Aorta (tissue), 1 donor: ENCODE measurements around the genes SSH3 and GPR152.

DNA sequence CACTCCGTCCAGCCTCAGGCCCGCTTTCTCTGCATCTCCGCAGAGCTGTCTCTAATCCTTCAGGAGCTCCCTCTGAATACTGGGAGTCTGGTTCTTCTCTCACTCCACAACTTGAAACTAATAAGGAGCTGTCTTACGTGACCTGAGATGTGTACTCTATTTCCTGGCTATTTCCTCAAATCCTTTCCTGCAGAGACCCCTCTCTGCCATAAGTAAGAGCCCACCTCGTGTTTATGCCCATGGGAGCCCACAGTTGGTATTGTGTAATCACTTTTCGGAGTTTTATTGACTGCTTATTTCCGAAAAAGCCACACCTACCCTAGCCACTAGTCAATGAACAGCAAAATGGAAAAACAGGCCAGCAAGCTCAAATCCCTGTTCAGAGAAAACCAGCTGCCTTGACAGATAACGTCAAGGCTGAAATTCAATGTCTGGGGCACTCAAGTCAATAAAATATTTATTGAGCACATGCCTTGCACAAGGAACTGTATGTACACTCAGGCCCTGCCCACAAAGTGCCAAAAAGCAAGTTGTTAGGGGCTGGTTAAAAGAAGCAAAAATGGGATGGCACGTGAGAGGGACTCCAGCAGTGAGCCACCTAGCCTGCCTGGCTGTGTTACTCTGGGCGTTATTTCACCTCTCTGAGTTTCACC is 4.8 kb downstream of the PC start:
- PRO-cap: no peak

GRCh38 chr11:67006366-67006885 is 16.5 kb upstream of the SYT12 start:
- PRO-cap: no peak

DNA sequence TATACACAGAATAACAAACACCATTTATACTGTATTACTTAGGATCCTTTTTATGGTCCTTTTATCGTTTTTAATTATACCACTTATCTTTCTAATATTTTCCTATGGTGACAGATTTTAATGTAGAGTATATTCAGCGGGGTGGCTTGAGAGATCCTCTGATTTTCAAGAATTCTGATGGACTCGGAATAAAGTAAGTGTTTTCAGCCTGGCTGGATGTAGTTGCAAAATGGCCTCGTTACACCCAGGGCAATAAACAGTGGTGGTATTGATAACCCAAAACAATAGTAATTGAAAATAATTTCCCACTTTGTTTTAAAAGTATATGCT is 62.1 kb downstream of the KDM2A start:
- PRO-cap: no peak

DNA sequence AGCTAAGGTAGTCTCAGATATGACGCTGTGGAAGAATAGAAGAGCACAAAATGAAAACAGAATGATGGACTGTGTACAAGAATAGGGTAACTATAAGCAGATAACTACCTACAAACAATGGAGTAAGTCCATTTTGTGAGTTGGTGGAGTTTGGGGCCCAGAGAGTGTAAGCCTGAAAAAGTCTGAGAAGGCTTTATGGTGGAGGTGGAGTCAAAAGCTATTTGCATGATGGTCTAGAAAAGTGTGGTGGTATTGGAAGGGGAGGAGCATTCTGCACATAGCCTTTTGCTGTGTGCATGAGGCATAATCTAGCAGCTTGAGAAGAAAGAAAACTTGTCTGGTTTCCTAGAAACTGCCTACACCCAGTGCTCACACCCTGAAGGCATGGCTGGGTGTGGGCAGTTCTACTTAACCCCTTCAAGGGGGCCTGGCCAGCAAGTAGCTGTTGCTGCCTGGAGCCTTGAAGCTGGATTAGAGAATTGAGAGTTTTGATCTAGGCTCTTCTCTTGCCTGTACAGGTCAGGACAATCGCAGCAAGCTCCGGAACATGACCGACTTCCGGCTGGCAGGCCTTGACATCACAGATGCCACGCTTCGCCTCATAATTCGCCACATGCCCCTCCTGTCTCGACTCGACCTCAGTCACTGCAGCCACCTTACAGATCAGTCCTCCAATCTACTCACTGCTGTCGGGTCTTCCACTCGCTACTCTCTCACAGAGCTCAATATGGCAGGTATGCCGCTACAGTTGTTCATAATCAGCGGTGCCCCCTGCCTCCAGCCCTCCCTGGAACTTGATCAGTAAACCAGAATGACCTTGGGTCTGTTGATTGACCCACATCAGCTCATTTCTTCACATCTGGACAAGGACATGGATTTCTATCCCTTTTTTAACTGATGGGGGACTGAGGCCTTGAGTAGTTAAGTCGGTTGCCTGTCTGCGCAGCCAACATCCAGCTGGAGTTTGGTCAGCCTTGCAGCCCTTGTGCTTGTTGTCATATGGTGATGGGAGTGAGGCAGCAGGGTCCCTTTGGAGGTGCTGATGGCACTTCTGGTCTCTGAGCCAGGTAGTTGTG is 12.2 kb upstream of the GRK2 start:
- PRO-cap: no peak

GRCh38 chr11:67278975-67279674 is 10.0 kb upstream of the ANKRD13D start:
- PRO-cap: no peak

DNA sequence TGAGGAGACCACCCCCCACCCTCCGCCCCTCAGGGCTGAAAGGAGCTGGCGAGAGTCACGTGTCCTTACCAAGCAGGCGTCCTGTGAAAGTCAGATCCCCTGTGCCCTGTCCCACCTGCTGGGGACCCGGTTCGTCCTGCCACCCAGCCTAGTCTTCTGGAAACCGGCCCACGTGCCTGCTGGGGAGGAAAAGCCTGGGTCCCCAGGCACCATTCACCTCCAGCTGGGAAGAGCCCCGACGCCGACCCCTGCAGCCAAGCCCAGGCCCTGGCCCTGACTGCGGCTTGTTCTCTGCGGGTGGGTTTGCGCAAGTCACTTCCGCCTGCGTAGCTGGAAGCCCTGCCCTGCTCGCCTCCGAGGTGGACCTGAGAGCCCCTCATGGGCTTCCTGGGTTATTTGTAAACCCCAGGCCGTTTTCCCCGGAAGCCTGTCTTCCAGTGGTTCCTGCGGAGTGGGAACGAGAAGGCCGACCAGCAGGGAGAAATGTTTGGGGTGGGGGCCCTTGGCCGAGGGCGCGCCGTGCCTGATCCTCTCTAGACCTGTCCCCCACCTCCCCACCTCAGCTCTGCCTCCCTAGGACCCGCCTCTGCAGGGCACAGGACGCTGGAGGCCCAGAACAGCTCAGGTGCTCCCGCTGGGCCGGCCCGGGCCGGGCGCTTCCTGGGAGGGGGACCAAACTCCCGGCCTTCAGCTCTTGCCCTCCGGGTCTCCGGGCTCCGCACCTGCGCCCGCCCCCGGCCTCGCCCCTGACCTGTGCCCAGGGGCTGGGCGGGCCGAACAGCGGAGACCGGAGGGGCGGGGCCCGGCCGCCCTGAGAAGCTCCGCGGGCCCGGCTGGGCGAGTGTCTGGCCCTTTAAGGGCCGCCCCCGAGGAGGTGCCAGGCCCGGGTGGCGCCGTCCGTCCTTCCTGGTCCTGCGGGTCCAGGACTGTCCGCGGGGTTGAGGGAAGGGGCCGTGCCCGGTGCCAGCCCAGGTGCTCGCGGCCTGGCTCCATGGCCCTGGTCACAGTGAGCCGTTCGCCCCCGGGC is at the start of gene SSH3:
Gene SSH3 (plus strand): TSS at position 896 of the 1,027 bp plus-strand sequence.
- PRO-cap: bidirectional peak, plus-strand start at position 934 of the sequence, minus-strand start at position 748 of the sequence

DNA sequence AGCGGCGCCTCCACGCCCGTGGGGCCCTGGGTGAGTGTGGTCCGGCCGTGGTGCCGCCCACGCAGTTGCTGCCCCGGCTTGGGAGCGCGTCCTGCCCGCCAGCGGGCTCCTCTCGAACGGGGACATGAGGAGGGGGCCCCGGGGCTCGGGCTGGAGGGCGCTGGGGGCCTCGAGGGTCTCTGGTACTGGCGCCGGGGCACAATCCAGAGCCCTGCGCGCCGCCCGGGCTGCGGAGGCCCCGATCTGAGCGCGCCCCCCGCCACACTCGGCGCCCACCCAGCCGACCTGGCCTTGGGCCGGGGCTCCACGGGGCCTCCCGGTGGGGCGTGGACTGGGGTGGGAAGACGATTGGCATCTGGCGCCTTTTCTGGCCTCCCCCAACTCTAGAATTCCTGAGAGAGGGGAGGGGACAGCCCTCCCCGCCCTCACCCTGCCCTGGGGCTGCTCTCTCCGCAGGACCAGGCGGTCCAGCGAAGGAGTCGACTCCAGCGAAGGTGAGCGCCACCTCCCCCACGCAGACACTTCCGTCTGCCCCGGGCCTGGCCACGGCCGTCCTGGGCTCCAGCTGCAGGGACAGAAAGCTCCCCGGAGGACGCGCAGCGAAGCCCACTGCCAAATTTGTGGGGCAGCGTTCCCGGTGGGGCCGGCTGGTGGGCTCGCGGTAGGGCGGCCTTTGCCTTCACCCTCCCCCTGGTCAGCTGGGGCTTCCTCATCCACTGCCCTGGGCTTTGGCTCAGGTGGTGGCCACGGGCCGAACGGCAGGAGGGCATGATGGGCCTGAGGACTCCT is 526 bp downstream of the SSH3 start:
- PRO-cap: no peak

GRCh38 chr11:67345861-67346986 is 7.1 kb downstream of the POLD4 start:
- PRO-cap: no peak

DNA sequence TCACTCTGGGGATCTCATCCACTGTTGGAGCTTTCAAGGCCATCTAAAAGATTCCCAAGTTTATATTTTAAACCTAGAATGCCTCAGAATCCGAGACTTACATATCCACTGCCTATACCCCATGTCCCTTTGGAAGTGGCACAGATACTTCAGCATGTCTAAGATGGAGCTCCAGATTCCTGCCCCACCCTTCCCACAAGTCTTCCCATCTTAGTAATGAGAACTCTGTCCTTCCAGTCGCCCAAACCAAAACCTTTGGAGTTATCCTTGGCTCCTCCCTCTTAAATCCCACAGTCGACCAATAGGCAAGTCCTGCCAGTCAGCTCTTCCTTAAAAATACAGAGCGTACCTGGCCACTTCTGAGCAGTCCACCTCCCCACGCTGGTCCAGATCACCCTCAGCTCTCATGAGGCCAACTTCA is 4.3 kb downstream of the POLD4 start:
- PRO-cap: no peak

DNA sequence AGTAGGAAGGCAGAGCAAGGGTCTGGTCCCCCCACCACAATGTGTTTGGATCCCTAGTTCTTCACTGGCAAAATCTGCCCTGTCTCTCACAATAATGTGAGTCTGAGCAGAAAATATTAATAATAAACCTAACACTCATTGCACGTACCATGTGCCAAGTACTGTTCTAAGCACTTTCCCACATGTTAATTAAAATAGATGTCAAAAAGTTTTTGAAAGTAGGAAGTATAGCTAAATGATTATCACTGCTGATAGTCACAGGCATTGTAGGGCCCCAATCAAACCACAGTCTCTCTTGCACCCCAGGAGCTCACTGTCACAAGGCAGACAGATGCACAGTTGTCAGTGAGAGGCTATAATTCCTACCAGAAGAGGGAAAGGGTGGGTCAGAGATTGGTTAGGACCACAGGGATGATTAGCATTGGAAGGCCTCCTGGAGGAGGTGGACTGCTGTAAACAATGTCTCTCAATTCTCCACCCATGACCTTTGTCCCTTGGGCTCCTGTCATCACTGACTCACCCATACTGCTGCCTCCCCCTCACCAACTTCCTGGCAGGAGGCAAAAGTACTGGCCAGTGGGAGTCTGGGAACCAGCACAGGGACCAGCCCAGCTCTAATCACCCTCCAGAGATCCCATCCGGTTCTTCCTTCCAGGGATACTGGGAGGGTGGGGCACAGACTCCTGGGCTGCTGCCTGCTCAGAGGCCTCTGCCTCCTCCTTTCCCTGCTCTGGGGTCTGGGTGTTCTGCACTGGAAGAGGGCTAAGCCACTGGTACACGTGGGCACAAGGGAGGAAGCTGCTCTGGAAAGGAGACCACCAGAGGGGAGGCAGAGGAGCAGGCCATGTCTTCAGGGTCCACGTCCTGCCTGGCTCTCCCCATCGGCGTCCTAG is 1.1 kb upstream of the POLD4 start:
- PRO-cap: no peak

- PRO-cap: no peak
These were observed 3.0 kb downstream of the RPS6KB2 start for GRCh38 chr11:67431115-67431775.

GRCh38 chr11:67434953-67435795 is 2.3 kb downstream of the PTPRCAP start:
- PRO-cap: no peak

- PRO-cap: no peak
These were observed at the start of gene GPR152 for GRCh38 chr11:67451923-67452758. GPR152 (minus strand) TSS chr11:67452729.

DNA sequence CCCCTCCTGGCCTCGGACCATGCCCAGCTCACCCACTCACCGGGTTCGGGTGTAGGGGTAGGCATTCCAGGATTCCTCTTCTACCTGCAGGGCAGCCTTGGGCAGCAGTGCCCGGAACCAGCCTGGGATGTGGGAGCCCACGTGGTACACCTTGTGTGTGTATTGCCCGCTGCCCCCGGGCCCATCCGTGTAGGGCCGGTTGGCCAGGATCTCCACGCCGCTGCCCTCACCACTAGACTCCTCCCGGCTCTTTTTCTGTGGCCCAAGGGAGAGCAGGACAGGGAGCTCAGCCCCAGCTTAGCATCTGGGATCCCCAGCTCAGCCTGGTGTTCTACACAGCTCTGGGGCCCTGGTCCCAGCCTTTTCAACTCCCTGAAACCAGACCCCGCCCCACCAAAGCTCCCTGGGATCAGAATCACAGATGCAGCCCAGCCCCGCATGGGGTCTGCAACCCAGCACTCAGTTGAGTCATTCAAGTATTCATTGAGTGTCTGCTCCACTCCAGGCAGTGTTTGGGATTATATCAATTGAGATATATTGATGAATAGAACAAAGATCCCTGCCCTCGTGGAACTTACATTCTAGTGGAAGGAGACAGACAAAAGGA is 2.6 kb downstream of the PITPNM1 start:
- PRO-cap: no peak

DNA sequence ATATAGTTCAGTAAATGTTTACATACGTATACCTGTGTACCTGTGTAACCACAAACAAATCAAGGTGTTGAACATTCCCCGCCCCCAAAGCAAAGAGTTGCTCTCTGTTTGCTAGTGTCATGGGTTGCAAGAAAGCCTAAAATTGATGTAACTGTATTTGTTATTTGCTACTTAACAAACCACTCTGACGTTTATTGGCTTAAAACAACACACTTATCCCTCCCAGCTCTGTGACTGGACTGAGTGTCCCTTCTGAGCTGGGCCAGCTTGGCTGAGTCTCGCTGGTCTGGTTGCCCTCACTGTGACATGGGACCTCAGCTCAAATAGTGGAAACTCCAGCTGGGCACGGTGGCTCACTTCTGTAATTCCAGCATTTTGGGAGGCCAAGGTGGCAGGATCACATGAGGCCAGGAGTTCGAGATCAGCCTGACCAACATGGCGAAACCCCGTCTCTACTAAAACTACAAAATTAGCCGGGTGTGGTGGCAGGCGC is 25.5 kb upstream of the CABP2 start:
- PRO-cap: no peak

DNA sequence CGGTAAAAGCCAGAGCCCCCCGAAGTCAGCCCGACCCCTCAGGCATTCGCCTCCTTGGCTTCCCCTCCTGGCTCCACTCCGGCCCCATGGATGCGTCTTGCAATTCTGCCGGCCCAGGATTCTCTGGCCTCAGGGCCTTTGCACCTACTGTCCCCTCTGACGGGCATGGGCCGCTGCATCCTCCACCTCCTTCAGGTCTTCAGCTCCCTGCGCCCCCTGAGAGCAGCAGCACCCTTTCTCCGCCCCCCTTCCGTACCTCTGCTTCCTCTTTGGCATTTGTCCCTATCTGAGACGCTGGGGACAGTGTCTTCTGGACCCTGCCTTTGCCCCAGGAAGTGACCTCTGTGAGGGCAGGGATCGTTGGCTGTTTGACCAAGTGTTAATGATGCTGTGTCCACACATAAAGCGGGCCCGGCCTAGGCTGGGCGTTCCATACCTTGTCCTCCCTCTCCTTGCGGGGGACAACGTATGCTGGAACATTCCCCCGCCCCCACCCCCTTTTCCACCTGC is 3.8 kb upstream of the NUDT8 start:
- PRO-cap: no peak

- PRO-cap: no peak
These were observed 36.8 kb upstream of the ALDH3B2 start for GRCh38 chr11:67711152-67711598.

GRCh38 chr11:67886215-67886753 is 117.6 kb downstream of the UNC93B1 start:
- PRO-cap: no peak

- PRO-cap: no peak
These were observed 12.9 kb downstream of the UNC93B1 start for GRCh38 chr11:67990735-67991682.

DNA sequence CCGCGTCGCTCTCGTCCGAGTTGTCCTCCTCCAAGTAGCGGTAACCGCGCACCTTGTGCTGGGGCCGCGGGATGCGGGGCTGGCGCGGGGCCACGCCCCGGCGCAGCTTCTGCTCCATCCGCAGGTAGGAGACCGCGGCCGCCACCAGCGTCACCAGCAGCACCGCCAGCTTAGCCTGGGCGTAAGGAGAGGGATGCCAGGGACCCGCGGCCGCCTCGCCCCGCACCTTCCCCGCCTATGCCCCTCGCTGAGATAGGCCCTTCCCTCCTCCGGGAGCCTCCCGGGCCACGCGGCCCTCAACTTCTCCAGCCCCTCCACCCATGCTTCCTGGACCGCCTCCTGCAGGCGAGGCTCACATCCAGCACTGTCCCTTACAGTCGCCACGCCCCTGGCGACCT is 12.2 kb downstream of the UNC93B1 start:
- PRO-cap: no peak